Psoas muscle (tissue), 2 donors: ENCODE measurements around the genes FLG, LCE1E, SPRR1B, LELP1 and S100A13.

- PRO-cap, 2 experiments = no peak in any of the 2 experiments
Measured at GRCh38 chr1:151419863-151420086, 20.4 kb downstream of the PSMB4 start.

- PRO-cap, 2 experiments = no peak in any of the 2 experiments
Measured at GRCh38 chr1:151427336-151428131, 28.2 kb downstream of the PSMB4 start.

DNA sequence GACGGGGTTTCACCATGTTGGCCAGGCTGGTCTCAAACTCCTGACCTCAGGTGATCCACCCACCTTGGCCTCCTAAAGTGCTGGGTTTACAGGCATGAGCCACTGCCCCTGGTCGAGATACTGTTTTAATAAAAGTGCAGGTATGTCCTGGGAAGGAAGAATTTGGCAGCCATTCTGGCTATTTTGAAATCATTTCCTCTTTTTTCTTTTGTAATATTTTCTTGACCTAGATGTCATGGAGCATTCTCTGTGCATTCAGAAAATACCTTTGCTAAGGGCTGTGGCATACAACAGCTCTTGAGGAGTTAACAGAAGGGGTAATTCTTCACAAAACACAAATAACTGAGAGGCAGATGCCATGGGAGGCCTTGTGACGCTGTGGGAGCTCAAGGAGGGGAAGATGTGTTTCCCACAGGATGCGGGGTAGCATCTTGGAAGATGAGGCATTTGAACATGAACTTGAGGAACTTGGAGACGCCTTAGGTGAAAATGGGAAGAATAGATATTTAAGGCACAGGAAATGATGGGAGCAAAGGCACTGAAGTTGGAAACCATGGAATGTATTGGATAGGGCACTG is 19.0 kb downstream of the TUFT1 start:
- PRO-cap, 2 experiments = no peak in any of the 2 experiments

GRCh38 chr1:151585608-151586133 is 26.2 kb upstream of the SNX27 start:
- PRO-cap, 2 experiments = no peak in any of the 2 experiments

GRCh38 chr1:151832356-151833110 is 931 bp upstream of the RORC start:
- PRO-cap, 2 experiments = no peak in any of the 2 experiments

GRCh38 chr1:151945532-151946194 is 36.4 kb upstream of the THEM4 start:
- PRO-cap, 2 experiments = no peak in any of the 2 experiments

- PRO-cap, 2 experiments = no peak in any of the 2 experiments
Measured at GRCh38 chr1:151970699-151970998, 23.0 kb downstream of the S100A10 start.

DNA sequence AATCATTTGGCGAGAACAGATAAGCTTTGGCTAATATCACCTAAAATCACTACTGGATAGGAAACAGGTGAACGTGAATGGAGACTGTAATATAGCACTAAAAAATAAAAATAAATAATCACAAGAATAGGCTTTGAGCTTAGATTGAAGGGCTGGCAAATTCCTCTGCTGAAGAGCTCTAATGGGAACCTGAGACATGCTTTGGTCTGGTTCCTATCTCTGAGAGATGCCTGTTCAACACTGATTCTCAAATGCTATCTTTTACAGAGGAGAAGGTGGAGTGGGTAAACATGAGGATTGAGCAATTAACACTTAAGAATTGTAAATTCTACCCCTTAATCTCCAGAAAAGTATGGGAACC is 5.5 kb downstream of the S100A10 start:
- PRO-cap, 2 experiments = no peak in any of the 2 experiments

DNA sequence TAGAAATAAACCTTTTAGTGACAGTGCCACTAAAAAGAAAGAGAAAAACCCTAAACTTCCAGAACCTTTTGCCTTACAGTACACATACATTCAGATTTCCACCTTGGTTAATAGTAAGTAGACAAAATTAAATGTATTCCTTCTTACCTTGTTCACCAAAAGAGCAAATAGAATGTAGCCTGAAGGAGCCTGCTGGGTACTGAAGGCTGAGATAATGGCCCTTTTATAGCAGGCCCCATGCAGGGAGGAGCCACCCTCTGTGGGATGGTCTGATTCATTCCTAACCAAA is at the start of gene FLG:
Gene FLG, minus strand, starts transcription at position 198 of the 289 bp plus-strand sequence.
- PRO-cap, 2 experiments = no peak in any of the 2 experiments

GRCh38 chr1:152786078-152786423 is at the start of gene LCE1E:
LCE1E (plus strand) TSS chr1:152786257.
- PRO-cap, 2 experiments = no peak in any of the 2 experiments

- PRO-cap, 2 experiments = no peak in any of the 2 experiments
Measured at GRCh38 chr1:152905978-152906832, 2.1 kb upstream of the IVL start.

DNA sequence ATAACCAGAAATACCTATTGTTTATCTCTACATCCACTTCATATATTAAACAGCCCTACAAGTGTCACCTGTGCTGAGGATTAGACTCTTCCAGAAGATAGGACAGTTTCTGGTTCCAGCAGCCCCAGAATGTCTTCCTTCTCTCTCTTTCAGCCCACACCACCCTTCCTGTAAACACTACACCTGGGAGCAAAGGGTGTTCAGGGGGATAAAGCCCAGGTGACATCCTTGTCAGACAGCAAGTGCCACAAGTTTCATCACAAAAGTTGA is 273 bp upstream of the SPRR1B start:
- PRO-cap, 2 experiments = no peak in any of the 2 experiments

DNA sequence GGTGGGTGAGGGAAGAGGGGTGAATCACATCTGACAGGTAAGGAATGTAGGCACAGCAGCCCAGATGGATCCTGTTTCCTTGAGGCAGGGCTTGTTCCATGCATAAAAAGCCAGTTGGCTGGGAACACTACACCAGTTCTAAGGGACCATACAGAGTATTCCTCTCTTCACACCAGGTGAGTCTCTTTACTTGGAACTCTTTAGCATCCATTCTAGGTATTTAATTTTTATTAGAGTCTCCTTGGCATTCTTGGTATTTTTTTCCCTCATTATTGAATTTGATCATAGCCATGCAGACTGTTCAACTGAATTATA is at the start of gene SPRR1B:
Gene SPRR1B, plus strand, starts transcription at position 132 of the 315 bp plus-strand sequence.
- PRO-cap, 2 experiments = no peak in any of the 2 experiments

DNA sequence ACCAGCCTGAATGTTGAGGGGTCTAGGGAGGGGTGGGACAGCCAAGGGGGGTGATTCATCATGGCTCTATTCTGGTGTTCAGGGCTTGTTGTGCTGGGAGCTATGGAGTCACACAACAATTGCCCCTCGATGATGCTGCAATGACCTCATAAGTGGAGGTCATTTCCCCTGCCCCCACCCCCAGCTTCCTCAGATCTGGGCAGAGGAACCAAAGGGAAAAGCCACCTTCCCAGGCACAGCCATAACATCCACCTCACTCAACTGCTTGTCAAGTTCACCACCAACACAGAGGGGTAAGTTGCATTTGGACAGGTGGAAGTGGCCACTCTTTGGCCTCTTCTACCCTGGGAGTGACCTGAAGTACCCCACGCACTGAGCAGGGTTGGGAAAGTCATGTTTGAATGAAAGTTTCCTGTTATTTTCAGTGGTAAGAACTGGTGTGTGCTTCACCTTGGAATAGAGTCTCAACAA is at the start of gene LELP1:
Gene LELP1, plus strand, starts transcription at position 192 of the 471 bp plus-strand sequence.
- PRO-cap, 2 experiments = no peak in any of the 2 experiments

GRCh38 chr1:153563709-153564057 is 2.0 kb downstream of the S100A2 start:
- PRO-cap, 2 experiments = no peak in any of the 2 experiments

GRCh38 chr1:153626863-153627769 is at the start of gene S100A13:
S100A13 (minus strand) TSS chr1:153627505.
- PRO-cap, 2 experiments = peak in 2 of 2 experiments; most common plus-strand start chr1:153627049 (in 1); most common minus-strand start chr1:153627505 (in 2)

GRCh38 chr1:153629974-153630383 is 1.7 kb downstream of the S100A1 start:
- PRO-cap, 2 experiments = peak in 2 of 2 experiments; most common plus-strand start chr1:153630211 (in 1); most common minus-strand start chr1:153630099 (in 2)

DNA sequence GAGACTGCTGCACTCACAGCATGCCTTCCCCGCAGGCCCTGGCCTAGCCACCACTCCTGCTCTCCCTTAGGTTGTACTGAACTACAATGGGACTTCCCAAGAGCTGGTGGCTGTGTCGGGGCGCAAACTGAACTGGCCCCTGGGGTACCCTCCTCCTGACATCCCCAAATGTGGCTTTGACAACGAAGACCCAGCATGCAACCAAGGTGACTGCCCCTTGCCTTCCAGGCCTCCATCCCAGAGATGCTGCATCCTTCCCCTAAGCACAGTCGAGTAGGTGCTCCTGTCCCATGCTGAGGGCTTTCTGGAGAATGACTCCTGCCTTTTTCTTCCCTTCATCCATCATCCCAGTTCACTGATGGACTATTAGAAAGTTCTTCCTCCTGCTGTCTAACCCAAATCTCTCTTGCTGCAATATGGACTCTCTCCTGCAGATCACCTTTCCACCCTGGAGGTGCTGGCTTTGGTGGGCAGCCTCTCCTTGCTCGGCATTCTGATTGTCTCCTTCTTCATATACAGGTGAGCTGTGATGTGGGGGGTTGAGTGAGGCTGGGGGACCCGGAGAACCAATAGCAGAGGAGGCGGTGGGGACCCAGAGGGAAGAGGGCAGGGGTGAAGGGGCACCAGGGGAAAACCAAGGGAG is 4.9 kb downstream of the NPR1 start:
- PRO-cap, 2 experiments = no peak in any of the 2 experiments

DNA sequence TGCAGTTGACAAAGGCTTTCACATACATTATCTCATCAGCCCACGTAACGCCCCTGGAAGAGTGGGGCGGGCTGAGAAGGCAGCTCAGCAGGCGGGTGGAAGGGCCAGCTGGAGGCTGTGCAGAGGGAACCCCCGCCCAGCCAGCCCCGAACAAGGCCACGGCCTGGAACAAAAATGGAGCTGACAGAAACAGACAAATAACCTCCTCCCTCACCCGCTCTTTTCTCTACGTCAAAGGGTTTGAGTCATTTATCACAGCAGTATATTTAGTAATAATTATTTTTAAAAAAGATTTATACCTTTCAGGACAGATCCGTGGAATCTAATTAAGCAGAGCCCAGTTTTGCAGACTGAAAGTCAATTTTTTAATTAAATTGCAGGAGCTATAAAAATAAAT is 20.0 kb downstream of the NPR1 start:
- PRO-cap, 2 experiments = no peak in any of the 2 experiments

GRCh38 chr1:153742356-153743304 is 14.8 kb downstream of the INTS3 start:
- PRO-cap, 2 experiments = no peak in any of the 2 experiments